H7 (cell line): ENCODE data around the genes PRRC2C, VAMP4 and PIGC.

DNA sequence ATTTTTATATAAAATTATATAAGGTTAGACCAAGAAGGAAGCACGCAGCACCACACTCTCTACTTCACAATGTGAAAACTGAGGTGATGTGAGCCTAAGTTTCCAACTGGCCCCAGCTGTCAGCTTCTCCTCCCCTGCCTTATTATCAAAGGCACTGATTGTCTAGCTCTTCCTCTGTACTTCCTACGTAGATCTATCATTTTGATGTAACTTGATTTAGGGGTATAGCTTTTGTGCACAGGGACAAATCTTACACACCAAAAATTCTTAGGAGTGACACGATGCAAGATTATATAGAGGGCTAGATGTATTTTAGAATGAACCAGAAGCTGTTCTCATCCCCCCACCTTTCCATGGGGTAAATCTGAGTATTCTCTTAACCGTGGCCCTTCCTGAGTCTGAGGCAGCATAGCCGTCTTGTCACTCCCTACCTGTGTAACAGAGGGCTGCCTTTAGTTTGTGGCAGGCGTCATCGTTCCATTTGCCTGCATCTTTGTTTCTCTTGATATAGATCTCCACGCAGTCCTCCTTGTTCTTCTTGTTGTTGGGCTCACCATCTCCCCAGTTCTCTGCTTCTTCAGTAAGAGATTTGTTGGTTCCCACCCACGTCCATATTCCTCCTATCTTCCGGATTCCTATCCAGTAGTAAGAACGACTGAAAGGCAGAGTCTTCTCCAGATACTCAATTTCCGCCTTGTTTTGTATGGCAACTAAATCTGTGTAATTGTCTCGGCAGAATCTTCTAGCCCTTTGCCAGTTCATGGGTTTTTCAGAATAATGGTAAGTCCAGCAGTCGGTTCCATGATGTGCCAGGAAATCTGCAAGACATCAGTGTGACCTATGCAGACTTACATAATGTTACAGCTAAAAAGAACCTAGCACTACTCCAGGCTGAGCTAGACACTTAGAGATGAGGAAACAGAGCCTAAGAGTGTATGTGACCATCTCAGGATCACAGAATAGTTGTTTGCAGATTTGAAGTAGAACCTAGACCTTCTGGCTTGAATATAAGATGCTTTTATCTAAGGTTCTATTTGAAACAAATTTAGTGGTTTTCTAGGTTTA is 3.1 kb downstream of the SELL start:
- RAMPAGE, long total RNA, result no peak

DNA sequence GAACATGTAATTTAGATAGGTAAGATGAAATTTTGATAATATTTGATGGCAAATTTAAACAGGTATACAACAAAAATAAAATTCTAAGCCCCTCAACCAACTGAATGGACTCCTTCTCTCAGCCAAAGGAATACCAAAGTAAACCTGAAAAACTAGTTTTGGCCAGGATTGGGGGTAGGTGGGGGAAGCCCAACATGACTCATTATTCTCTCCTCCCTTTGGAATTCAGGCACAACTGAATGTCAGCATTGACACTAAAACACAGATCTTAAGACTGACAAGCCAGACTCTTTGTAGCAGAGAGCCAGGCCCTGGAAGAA is 13.4 kb downstream of the METTL18 start:
- RAMPAGE, long total RNA, result no peak

DNA sequence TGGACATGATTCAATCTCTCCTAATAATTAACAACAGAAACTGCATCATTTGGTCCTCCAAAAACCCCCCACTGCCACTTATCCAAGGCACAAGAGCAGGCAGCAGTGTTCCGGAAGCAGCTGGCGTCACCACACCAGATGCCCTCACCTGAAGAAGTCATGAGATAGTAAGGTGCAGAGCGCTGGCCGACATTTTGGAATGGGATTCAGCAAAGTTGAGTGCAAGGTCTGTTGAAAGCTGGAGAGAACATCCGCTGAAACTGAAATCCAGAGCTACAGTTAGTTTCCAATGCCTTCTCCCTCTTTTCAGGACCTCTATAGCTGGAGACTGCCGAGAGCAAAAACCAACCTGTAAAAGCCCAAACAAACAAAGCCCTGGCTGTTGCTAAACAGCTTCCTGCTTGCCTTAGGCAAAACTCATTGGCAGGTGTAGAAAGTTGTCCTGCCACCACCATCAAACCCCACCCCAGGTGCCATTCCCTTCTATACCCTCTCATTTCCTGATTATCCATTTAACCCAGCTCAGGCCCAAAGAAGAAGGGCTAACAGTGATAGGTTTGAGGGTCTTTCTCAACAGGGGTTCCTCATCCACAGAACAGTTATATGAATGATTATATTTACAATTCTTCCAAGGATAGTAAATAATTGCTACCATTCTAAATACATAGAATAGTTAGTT is 24.8 kb downstream of the SCYL3 start:
- RAMPAGE, long total RNA, result no peak

DNA sequence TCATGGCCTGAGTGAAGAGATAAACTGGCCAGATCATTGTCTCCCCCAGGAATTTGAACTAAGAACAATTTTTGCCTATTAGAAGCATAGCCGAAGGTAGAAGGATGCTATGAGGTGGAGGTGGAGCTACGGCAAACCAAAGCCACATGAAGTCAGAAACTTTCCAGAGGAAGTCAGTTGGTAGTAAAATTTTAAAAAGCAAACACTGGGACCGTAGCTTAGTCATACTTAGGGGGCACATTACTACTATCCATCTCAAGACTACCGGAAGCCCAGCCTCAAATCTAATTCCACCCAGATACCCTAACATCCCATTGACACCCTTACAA is 2.7 kb downstream of the SCYL3 start:
- RAMPAGE, long total RNA, result no peak

GRCh38 chr1:170586451-170586966 is 54.5 kb downstream of the GORAB start:
- RAMPAGE, long total RNA, result no peak

GRCh38 chr1:171032947-171033788 is 57.5 kb upstream of the FMO3 start:
- RAMPAGE, long total RNA, result no peak

GRCh38 chr1:171090562-171090793 is 227 bp upstream of the FMO3 start:
- RAMPAGE, long total RNA, result no peak

DNA sequence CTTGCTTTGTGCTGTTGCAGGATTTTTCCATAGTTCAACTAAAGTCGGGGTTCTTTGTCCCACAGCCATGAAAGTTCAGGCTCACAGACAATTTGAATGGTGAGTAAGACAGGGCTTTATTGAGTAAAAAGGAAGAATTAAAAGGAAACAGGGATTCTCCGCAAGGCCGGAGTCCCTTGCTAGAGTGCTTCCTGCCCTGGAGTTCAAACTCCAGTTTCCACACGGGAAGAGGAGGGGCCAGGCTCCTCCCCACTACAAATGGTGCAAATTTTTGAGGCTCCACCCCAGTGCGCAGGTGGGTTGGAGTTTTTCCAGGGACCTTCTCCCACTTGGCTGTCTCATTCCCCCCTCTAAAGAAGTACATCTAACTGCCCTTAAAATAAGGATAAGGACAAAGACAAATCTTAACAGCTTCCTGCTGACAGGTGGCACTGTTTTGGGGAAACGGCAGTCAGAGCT is 28.8 kb downstream of the FMO2 start:
- RAMPAGE, long total RNA, result no peak

DNA sequence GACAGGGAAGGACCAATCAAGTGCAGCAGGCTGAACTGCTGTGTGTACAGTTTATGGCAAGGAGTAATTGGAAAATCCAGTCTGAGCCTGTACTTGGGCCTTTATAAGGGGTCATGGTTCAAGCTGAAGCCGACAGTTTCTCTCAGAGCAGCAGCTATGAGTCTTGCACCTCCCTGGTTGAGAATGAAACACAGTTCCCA is 44.9 kb downstream of the FMO4 start:
- RAMPAGE, long total RNA, result no peak

DNA sequence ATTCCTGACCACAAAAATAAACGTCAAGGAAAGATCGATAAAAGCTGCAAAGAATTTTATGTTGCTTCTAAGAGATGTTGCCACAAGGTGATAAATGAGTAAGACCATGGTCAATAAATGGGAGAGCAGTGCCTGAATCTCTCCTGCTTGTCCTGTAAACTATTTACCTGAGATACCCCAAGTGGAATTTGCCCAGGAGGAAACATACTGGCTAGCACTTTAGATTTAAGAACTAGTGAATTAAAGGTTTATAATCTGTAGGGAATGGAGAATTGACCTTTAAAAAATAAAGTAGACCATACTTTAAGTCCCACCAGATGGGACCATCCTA is 70.9 kb downstream of the FMO4 start:
- RAMPAGE, long total RNA, result no peak

DNA sequence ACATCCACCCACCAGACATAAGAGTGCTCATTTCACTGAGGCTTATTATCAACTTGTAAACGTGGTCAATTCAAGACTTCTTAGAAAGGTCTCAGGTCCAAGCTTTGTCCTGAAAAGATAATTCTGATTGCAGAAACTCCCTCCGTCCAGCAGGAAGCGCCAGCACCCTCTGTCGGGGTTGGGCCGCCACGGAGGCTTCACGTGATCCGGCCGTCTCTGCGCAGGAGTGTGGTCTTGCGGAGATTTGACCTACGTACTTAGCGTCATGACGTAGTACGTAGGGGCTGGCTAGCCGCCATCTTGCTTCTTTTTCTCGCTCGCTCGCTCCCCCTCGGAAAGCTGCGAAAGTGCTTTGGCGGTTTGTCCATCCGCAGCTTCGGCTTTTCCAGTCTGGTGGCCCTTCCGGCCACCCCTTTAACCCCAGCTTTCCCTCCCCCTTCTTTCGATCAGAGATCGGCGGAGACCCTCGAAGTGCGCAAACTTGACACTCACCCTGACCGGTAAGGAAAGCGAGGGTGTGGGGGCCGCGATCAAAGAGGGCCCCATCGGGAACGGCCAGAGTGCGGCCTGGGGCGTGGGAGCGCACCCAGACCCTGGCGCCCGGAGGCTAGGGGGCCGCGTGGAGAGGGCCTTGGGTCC is at the start of gene PRRC2C:
TSS of gene PRRC2C (plus strand) at position 295 of the 639 bp plus-strand sequence.
- RAMPAGE, long total RNA, result start-site peak on the plus strand centred at position 329 of the sequence, 11 bp wide, 68 reads

- RAMPAGE, long total RNA, result no peak
Measured at GRCh38 chr1:171595109-171595475, 27.0 kb upstream of the MYOCOS start.

DNA sequence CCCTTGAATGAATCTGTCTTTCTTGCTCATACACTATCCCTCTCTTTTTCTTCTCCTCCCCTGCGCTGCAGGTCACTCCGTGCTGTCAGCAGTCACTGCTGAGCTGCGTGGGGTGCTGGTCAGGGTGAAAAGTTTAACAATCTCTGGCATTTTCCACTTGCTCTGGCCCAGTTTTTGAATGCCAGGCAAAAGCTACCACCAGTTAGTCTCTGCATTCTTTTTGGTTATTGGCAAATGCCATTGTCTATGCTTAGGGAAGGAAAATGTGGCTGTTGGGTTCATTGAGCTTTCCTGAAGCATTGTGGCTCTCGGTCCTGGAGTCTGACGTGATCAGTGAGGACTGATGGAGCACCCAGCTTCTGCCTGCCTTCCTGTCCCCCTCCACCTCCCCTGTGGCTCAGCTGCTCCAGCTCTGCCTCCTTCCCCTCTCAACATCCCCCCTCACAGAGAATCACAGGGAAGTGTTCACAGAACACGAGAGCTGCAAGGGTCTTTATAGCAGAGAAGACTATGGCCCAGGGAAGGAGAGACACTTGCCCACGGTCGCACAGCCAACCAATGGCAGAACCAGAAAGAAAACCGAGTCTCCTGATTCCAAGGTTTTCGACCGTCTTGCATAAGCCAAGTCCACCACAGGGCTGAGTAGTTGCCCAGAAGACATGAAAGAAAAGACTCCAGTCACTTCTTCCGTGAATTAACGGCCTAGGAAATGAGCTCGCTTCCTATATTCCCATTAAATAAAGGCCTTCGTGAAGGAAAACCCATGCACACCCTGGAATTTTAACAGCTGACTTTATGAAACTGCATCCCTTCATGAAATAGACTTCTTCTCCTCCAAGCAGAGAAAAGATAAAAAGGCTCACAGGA is 2.2 kb upstream of the MYOC start:
- RAMPAGE, long total RNA, result no peak

DNA sequence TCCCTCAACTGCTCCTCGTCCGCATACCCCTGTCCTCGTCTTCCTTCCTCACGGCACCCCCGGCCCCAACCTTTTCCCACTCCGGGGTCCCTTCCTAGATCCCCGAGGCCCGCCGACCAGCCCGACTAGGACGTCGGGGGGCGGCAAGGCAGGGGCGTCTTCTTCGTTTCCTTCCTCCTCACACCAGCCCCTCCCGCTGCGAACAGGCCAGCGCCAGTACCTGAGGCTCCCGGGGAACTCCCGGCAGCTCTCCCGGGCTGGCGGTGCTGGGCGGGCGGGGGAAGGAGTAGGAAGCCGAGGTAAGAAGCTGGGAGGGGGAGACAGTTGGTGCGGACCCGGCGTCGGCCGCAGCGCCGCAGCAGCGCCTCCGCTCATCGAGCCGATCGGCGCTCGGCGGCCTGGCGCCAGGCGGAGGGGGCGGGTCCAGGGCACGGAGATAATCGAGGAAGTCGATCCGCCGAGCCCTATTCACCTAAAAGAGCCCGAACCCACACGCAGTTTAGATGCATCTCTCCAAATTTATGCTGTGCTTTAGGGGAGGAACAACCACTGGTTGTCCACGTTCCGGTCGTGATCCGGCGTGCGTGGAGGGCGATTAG is at the start of gene VAMP4:
TSS of gene VAMP4 (minus strand) at position 376 of the 599 bp plus-strand sequence.
- RAMPAGE, long total RNA, result start-site peak on the minus strand centred at position 324 of the sequence, 105 bp wide, 331 reads

DNA sequence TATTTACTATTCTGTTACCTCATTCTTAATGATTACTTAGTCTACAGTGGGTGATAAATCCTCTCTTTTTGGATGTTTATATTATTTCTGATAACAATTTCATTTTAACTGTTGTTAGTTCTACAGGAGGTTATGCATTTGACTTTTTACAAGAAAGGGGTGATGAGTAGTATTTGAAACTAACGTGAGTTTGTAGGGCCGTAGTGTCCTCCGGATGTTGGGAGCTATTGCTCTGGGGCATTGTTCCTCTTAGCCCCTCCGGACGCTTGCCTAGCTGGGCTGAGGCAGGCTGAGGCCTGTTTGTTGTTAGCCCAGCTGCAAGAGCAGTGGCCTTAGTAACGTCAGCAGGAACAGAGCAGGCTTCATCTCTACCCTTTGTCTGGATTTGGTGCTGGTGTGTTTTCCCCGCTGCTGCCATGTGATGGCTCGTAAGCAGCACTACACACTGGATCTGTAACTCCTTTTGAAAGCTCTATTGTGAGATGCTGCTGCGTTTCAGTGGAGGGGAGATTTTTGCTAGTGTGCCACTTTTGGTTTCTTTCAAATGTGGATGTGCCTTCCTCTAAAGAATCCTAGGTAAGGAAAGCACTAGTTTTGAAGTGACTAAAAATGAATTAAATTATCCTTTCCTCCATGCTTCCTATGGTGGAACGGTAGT is 57.6 kb downstream of the DNM3 start:
- RAMPAGE, long total RNA, result no peak

DNA sequence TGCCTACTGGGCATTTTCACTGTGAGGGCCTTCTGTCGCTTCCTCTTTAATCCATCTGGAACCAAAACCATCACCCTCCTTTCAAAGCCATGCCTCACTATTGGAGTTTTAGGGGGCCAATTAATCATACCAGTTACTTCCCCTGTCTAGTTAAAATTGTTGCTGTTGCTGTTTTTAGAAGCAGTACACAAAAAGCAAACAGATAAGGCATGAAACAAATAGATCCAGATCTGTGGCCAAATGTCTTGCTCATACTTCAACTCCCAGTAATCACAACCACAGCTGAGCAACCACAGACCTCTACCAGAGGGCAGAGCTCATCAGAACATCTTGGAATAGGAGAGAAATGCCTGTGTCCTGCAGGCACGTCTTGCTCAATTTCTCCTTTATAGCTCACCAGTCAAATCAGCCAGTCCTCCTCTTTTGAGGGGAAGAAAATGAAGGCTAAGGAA is 133.8 kb upstream of the C1orf105 start:
- RAMPAGE, long total RNA, result no peak

- RAMPAGE, long total RNA, result start-site peak on the minus strand at chr1:172444063-172444109, 179 reads
Measured at GRCh38 chr1:172443898-172444525, at the start of gene PIGC. PIGC (minus strand) TSS chr1:172444069.

- RAMPAGE, long total RNA, result no peak
Measured at GRCh38 chr1:173210396-173210641, 3.2 kb upstream of the TNFSF4 start.

DNA sequence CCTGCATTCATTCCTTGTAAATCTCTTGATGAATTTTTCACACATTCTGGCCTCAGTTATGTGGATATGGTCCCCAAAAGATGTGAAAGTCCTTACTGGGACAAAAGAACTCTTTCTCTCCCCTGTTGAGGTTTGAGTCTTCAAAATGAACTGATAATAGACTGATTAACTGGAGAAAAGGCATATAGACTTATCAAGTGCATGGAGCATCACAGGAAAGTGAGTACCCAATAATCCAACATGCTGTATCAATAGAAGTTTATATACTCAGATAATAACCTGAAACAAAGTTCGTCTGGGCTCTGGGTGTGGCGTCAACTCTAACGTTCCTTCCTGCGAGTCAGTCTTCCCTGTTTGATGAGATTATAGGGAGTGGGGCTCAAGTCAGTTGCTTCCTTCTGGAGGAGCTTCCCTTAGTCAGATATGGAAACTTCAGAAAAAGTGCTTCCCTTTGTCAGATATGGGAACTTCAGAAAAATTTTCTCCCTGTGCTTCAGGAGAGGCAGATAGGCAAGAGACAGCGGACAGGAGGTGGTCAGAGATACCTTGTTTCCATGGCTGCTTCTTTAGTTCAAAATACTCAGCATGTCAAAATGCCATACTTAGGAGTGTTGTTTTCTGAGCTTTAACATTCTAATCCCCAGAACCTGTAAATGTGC is 51.2 kb upstream of the PRDX6 start:
- RAMPAGE, long total RNA, result no peak

DNA sequence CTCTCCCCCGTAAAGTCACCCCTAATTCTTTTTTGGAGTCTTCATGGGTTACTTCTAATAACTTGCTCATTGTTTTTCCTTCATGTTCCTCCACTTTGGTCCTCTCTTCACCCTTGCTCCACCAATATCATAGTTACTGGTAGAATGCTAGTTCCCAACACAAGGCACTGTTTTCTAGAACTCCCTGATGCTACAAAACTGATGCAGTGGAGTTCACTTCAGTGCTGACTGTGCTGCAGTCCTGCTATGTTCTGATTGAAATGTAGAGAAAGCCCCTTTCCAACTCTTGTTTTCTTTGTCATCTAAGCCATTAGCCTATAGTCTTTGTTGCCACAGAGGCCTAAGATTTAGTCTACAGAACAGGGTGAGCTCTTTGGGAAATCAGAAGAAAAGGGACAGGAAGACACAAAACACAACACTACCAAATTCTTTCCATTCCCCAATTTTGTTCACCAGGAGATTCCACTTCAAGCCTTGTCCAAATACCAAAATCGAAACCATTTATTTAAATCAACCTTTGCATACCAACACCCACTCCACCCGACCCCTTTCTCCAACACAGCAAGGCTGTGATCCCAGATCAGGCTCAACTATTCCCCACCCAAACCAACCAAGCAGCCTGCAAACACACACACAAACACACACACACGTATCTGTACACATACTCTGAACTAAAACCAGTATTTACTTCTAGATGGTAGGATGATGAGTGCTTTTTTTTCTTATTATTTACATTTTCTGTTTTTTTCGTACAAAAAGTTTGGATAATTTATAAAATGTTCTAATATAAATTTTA is 33.3 kb upstream of the PRDX6 start:
- RAMPAGE, long total RNA, result no peak